ENCODE measurements around a stretch of chr1.

DNA sequence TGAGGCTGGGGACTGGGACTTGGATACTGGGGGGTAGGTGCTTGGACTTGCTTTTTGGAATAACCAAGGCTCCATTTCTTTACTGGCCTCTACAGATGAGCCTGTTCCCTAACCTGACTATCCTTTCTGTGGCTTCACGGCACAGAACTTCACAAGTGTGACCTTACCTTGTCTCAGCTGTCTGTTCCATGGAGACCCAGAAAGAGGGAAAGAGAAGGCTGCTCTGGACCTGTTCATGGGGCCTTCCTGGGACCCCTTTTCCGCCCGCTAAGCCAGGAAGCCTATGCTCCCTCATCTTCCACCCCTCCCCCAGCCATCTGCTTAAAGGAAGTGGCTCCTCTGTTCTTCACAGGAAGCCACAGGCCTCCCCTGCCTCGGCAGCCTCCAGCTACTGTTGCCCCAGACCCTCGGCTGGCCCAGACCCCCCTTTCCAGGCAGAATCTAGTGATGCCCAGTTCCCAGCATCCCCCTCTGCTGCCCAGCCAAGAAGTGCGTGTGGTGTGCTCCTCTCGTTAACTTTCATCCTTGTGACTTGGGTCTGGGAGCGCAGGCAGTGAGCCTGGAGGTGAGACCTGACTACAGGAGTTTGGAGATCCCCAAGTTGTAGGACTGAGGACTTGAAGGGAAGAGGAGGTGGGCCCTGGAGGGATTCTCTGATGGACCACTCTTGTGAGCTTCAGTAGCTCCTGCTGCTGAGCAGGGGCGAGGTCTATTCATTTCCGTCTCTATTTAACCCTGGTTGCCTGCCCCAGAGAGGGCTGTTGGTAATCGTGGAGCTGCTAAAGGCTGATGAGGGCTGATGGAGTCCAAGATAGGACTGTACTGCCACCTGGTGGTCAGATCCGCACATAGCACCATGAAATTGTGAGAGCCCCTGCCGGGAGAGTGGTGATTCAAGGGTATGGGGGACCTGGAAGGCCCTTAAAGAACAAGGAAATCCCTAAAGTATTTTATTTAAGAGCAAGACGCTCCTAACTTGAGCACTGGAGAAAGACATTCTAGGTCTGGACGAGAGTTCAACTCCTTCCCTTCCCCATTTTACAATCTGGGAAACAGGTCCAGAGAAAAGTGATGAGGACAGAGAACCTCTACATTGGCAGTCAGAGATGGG, 9.1 kb downstream of the IFI6 start:
- PRO-cap, result no peak

DNA sequence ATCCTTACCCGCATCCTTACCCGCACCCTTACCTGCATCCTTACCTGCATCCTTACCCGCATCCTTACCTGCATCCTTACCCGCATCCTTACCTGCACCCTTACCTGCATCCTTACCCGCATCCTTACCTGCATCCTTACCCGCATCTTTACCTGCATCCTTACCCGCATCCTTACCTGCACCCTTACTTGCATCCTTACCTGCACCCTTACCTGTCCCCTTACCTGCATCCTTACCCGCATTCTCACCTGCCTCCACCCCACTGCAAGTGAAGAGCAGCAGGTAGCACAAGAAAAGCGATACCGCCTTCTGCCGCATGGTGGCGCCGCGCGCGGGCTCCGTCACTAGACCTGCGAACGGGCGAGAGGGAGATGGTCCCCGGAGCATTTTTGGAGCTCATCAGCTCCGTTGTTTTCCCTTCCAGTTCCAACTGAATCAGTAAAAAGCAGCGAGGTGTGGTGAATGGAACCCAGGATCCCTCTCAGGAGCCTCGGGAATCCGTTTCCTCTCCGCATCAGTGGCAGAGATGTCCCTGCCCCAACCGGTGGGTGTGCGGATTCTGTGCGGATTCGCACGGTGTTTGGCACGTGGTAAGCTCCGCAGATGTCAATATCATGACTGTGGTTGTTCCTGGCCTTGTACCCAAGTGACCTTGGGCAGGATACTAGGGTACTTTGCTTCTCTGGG, 2.9 kb downstream of the IFI6 start:
- PRO-cap, result no peak

DNA sequence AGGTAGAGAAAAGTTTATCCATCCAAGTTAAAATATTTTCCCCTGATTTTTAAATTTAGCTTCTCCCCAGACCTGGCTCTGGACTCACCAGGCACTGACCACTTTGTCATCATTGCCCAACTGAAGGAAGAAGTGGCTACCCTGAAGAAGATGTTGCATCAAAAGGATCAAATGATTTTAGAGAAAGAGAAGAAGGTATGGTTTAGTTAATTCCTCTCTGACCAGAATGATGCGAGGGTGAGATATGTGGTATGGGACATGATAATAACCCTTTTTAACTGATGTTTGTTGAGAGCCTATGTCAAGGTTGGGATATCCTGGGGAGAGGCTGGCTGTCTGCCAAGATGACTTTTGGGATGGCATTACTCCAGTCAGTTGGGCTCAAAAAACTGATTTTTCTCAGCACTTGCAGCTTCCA, 17.9 kb upstream of the STX12 start:
- PRO-cap, result no peak

- PRO-cap, result no peak
These were observed 19.7 kb downstream of the PPP1R8 start for GRCh38 chr1:27850317-27850737.

GRCh38 chr1:27887638-27887955, 15.3 kb downstream of the THEMIS2 start:
- PRO-cap, result no peak

GRCh38 chr1:28248164-28248867, 11.0 kb upstream of the SESN2 start:
- PRO-cap, result no peak

GRCh38 chr1:28296515-28297439, 32.1 kb upstream of the MED18 start:
- PRO-cap, result no peak

- PRO-cap, result unidirectional peak, minus-strand start at chr1:28323909
These were observed 5.2 kb upstream of the MED18 start for GRCh38 chr1:28323747-28324024.

DNA sequence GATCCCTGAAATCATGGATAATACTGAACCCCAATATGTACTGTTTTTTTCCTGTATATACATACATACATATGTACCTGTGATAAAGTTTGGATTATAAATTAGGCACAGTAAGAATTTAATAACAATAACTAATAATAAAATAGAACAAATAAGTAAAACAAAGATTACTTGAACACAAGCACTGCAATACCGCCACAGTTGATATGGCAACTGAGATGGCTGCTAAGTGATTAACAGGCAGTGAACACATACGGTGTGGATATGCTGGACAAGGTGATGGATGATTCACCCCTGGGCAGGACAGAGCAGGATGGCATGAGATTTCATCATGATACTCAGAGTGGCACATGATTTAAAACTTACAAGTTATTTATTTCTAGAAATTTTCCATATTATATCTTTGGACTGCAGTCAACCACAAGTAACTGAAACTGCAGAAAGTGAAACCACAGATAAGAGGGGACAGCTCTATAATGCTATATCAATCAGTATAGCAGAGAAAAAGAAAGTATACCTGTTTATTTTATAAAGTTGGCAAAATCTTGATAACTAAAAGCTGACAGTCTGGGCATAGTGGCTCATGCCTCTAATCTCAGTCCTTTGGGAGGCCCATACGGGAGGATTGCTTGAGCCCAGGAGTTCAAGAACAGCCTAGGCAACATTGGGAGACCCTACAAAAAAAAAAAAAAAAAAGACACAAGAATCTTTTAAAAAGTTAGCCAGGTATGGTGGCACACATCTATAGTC, 47.9 kb downstream of the PHACTR4 start:
- PRO-cap, result no peak

- PRO-cap, result no peak
These were observed 14.2 kb downstream of the TRNAU1AP start for GRCh38 chr1:28566943-28567545.

DNA sequence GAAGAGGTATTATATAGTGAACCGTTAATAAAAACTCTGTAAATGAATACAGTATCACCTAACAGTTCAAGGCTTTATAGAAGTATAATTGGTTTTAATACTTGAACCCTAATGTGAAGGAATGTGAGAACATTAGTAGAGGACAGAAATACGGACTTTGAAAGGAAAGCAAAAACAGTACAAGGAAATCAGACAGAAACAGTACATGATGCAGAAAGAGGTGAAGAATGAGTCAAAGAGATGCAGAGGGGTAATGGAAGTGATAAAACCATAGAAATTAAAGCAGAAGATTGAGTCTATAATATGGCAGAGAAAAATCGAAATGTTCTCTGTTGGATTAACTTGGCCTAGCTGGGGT, 7.3 kb downstream of the YTHDF2 start:
- PRO-cap, result no peak

DNA sequence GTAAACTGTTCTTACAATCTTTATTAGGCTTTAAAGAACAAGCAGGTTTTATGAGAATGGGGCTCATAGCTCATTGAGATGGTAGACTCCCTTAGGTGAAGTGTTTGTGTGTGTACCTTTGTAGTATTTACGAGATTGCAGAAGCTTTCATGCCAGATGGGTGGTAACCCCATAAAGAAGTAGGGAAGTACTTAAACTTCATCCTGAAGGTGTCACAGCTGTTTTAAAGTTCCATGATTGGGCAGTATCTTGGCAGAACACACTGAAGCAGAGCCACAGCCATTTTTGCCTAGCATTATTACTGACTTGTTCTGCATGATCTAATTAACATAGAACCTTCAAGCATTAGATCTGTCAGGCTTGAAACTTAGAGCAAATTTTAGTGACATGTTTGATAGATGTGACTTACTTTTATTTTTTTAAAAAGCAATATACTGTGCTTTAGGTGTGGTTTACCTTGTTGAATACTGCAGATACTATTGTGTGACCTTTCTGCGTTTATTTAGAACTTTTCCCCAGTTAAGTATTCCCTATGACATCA, 11.6 kb downstream of the YTHDF2 start:
- PRO-cap, result no peak

- PRO-cap, result no peak
These were observed 42.4 kb upstream of the EPB41 start for GRCh38 chr1:28871970-28872376.

- PRO-cap, result no peak
These were observed 15.5 kb upstream of the EPB41 start for GRCh38 chr1:28898869-28899303.

DNA sequence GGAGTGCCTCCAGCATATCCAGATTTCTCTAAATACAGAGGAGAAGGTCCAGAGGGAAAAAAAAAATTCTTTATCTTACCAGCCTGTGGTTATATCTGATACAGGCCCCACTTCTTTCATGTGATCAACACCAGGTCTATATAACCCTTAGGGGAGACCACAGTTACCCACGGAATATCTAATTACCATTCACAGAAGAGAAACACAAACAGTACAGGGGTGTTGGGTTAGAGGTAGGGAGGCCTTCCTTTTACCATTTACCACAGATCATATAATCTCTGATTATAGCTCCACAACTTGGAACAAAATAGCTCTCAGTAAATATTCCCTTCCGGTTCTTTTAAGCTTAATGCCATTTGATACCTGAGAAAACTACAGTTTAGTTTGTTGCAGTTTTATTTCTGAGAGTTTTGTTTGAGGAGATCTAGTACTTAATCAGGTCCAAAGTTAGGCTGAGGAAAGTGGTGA, 13.9 kb downstream of the EPB41 start:
- PRO-cap, result no peak

DNA sequence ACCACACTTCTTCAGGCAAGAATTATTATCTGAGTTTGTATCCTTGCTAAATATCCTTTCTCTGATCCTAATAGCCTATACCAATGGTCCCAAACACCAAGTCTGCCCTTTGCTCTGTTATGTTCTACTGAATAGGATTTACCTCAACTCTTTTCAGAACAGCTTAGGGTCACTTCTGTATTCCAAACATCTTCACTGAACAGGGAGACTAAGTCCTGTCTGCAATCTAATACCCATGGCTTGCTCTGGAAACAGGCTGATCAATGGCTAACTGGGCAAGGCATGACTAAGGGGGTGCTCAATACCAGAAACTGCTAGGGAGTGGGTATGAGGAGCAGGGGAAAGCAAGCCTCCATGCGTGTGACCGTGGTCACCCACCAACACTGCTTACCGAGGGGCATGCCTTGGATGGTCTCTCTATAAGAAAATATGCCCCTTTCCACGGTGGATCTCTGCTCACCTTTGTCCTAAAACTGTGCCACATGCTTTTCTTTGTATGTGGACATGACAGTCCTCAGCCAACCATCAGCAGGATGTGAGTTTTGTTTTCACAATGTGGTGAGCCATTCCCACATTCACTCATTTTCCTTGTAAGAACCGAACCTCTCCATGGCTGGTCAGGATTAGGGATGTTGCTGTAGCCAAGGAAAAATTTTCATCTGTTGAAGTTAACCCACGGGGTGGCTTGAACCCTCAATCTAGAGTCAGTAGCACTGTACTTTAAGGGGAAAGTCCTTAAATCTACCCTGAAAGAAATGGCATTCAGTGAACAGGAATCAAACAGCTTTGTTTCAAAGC, 16.1 kb downstream of the SRSF4 start:
- PRO-cap, result no peak

- PRO-cap, result no peak
These were observed 4.6 kb downstream of the SRSF4 start for GRCh38 chr1:29177162-29177361.

DNA sequence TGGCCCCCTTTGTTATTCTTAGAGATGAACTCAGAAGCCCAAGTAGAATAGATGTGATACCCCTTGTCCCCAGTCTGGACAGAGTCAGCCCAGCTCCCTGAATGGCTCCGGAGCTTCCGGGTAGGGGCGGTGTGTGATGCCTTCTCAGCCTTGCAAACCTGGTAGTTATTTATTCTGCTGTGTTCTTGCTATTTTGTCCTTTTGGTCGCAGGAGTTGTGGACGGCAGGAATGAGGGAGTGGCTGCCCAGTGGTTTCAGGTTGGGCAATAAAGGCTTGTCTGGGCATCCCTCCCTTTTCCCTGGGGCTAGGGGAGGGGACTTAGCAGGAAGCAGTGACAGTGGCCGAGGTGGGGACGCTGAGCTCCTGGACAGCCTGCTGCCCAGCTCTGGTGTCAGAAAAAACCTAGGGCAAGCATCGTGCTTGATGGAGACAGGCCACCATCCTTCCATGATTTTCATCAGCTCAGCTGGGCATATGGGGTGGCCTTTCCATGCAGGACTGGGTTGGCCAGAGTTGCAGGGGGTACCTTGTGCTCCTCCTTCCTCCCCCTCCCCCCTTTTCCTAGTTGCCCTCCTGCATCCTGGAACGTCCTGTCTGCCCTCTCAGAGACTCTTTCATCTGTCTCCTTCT, 2.9 kb downstream of the PTPRU start:
- PRO-cap, result no peak

GRCh38 chr1:29258697-29259248, 22.5 kb downstream of the PTPRU start:
- PRO-cap, result no peak

- PRO-cap, result no peak
These were observed 532.3 kb downstream of the MATN1 start for GRCh38 chr1:30191161-30191401.

Measured in colonic mucosa (tissue), 1 donor.